Endothelial cell of umbilical vein (primary cell): ENCODE measurements around a stretch of chr21.

DNA sequence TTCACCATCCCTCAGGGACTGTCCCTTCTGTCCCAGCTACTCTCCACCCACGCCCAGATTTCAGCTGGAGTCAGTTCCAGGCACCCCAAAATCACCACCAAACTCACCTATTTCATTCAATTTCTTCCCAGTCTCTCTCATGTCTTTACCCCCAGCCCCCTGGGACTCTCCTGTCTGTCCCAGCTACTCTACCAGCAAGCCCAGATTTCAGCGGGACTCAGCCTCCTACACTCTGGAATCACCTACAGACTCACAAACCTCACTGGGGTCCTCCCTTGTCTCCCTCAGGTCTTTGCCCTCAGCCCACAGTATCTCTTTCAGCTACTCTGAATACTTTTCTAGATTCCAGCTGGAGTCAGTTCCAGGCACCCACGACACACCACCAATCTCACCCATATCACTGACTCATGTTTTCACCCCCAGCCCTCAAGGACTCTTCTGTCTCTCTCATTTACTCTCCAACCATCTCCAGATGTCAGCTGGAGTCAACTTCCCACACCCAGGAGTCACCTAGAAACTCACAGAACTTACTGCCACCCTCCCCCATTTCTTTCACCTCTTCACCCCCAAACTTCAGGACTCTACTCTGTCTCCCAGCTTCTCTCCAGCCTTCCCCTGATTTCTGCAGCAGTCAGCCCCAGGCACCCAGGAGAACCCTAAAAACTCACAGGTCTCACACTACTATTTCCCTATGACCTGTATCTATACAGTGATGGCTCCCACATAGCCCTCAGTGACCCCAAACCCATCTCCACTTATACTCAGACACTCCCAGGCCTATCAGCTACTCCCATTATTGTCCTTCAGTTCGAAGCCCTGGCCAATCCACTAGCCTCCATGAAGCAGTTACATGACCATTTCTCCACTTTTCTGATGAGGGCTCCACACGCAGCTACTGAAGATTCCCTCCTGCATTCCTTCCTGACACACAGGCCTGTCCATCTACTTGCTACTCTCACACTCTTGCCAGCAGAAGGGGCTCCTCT, 1529.2 kb upstream of the TPTE start:
- PRO-cap: no peak
CAGE:
- cytosol, long polyA minus RNA: no peak
- cytosol, long polyA plus RNA: no peak
- long polyA plus RNA: no peak
- nucleus, long polyA minus RNA: no peak
- nucleus, long polyA plus RNA: no peak

DNA sequence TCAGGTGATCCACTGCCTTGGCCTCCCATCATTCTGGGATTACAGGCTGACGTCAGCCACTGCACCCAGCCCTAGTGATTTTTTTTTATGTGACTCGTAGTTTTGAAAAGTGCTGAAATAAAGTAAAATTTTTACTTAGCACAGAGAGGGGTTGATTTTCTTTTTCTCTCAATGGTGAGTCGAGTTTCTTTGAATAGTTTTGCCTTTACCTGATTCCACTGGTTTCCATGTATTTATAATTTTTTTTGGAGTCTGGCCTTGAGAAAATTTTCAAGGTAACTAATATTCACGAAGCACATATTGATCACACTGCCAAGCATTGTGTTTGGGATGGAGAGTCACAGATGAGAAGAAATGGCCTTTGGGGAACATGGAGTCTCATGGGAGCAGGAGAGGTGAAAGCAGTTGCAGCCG, 799.4 kb upstream of the TPTE start:
- PRO-cap: no peak
CAGE:
- cytosol, long polyA minus RNA: no peak
- cytosol, long polyA plus RNA: no peak
- long polyA plus RNA: no peak
- nucleus, long polyA minus RNA: no peak
- nucleus, long polyA plus RNA: no peak

DNA sequence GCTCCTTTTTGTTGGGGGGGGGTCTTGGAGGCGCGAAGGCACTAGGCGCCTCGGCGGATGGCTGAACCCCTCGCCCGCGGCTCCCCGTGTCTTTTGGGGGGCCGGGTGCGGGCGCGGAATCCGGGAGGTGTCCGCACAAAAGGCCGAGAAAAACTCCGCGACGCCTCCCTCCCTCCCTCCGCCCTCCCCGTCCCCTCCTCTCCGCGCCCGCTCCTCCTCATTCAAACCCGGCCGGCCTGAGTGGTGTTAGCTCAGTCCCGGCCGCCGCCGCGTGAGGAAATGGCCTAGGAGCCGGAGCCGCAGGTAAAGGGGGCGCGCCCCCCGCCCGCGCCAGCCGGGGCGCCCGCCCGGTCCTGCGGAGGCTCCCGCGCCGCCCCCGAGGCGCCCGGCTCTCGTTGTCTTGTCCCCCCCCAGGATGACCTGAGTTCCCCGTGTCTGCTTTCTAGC, 382 bp downstream of the TPTE start:
- PRO-cap: no peak
CAGE:
- cytosol, long polyA minus RNA: no peak
- cytosol, long polyA plus RNA: no peak
- long polyA plus RNA: no peak
- nucleus, long polyA minus RNA: no peak
- nucleus, long polyA plus RNA: no peak

DNA sequence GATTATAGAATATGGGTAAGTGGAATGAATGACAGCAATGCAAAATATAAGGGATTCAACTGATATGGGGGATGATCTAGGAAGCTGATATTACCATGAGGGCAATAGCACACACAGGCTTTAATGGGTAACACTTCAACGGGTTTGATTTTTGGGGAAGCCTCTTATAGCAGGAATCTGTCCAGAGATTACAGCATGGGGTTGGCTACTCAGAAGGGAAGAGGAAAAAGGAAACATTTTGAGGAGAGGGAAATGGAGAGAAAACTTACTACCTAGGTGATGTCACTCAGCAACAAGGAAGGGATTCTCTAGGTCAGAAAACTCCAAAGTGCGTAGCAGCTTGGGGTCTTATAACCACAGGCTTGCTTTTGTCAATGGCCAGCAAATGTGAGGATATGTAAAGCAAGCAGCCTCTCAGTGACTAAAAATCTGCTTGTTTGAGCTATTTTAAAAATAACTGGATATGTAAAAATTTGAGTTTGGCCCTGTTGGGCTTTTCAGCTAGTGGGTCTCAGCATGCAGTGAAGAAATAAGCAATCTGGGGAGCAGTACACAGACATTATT, 162.3 kb downstream of the LIPI start:
- PRO-cap: no peak
CAGE:
- cytosol, long polyA minus RNA: no peak
- cytosol, long polyA plus RNA: no peak
- long polyA plus RNA: no peak
- nucleus, long polyA minus RNA: no peak
- nucleus, long polyA plus RNA: no peak

DNA sequence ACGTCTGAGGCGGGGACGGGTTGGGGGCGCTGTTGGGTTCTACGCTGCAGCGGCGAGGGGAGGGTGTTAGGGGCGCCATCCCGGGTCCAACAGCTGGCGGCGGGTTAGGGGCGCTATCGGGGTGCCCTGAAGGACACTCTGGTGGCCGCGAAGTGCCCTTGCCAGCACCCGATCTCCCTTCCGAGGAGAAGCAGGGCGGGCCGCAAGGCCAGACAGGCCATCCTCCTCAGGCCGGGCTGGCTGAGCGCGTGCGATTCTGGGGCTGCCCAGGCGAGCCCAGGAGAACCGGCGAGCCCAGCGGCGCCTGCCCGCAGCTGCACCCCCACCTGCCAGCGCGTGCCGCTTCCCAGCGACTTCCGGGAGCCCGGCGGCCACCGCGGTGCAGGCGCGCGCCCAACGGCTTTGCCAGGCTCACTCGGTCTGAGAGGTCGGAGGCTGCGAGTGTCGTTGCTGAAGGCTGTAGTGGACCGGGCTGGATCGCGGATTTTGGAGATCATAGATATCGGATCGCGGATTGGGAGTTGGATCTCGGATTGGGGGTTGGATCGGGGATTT, 147.0 kb downstream of the LIPI start:
- PRO-cap: no peak
CAGE:
- cytosol, long polyA minus RNA: no peak
- cytosol, long polyA plus RNA: no peak
- long polyA plus RNA: no peak
- nucleus, long polyA minus RNA: no peak
- nucleus, long polyA plus RNA: no peak

DNA sequence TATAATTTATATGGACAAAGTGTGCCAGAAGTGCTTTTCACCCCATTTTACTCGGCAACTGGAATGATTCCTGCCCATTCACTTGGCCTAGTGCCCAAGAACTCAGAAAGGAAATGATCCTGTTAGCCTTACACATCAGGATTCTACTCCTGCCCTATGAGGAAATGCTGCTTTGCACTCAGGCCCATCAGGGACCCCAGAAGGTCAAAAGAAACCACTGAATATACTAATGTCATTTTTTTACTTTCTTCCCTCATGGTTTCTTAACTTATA, 65.5 kb downstream of the SAMSN1 start:
- PRO-cap: no peak
CAGE:
- cytosol, long polyA minus RNA: no peak
- cytosol, long polyA plus RNA: no peak
- long polyA plus RNA: no peak
- nucleus, long polyA minus RNA: no peak
- nucleus, long polyA plus RNA: no peak

DNA sequence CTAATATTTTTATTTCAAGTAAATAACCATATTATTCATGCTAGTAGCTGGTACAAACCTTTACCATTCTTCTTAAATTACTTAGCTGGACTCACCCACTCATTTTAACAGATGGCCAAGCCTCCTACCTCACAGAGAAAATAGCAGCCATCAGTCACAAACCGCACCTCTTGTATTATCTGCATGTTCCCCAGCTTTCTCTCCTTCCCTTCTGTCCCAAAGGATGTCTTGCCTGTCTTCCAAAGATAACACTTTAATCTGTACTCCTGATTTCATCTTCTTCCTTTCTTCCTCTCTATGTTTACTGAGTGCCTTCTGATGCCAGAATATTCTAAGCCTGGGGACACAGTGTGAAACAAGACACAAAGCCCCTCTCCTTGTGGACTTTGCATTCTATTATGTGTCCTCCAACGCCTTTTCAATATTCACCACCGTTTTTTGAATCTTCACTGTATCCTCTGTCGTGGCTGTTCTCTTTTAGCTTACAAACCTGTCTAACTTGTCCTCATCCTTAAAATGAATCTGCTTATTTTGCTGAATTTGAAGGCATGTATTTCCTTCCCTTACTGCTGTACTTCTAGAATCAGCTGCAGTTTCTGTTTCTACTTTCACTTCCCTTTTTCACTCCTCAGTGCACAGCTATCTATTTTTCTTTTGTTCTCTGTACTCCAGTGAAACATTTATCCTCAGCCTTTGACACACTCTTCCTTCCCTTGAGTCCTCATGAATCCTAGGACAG, 216.8 kb upstream of the SAMSN1 start:
- PRO-cap: no peak
CAGE:
- cytosol, long polyA minus RNA: no peak
- cytosol, long polyA plus RNA: no peak
- long polyA plus RNA: no peak
- nucleus, long polyA minus RNA: no peak
- nucleus, long polyA plus RNA: no peak

DNA sequence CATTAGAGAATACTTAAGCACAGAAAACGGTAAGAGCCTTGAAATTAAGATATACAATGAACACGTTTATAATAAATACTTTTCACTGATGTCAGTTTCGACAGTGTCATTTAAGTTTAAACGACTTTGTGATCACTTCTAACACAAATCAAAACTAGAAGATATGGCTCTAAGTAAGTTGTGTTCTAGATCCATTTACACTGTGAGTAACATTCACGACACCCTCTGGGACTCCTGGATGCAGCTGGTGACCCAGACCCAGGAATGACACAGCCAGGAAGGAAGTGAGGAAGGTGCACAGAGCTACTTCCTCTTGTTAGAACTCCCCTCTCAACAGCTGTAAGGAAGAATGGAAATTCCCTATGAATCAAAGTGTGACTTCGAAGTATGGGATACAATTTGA, 185.5 kb downstream of the NRIP1 start:
- PRO-cap: no peak
CAGE:
- cytosol, long polyA minus RNA: no peak
- cytosol, long polyA plus RNA: no peak
- long polyA plus RNA: no peak
- nucleus, long polyA minus RNA: no peak
- nucleus, long polyA plus RNA: no peak

GRCh38 chr21:15643024-15643315, 86.8 kb upstream of the USP25 start:
- PRO-cap: no peak
CAGE:
- cytosol, long polyA minus RNA: no peak
- cytosol, long polyA plus RNA: no peak
- long polyA plus RNA: no peak
- nucleus, long polyA minus RNA: no peak
- nucleus, long polyA plus RNA: no peak

DNA sequence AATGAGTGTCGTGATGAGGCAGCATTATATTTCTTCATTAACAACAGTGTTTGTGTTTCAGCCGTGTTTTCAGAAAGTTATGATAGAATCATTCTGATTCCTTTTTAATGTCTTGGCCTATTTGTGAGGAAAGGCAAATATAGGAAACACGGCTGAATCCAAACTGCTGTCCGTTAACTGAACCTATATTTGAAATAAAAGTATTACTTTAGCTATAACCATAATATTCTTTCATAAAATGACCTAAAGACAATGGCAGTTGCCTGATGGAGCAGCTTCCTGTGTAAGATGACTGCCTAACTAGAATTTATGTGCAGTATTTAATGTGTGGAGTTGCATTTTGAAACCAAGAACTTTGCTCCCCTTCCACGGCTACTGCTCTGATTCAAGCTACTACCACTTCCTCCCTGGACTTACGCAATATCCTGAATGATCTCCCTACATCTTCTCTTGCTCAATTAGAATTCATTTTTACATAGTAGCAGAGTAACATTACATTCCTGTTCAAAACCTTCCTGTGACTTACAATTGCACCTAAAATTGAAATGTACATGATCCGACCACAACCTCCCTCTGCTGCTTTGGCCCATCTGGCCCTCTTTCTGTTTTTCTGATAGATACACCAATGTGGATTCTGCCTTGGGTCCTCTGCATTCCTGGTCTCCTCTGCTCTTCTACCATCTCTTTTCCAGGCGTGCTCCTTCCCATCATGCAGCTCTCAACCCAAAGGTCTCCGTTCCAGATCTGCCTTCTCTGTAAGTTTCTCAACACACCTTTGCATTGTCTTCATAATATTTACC, 47.6 kb upstream of the USP25 start:
- PRO-cap: bidirectional peak, plus-strand start at position 469 of the sequence, minus-strand start at position 294 of the sequence
CAGE:
- cytosol, long polyA minus RNA: no peak
- cytosol, long polyA plus RNA: no peak
- long polyA plus RNA: no peak
- nucleus, long polyA minus RNA: no peak
- nucleus, long polyA plus RNA: no peak

DNA sequence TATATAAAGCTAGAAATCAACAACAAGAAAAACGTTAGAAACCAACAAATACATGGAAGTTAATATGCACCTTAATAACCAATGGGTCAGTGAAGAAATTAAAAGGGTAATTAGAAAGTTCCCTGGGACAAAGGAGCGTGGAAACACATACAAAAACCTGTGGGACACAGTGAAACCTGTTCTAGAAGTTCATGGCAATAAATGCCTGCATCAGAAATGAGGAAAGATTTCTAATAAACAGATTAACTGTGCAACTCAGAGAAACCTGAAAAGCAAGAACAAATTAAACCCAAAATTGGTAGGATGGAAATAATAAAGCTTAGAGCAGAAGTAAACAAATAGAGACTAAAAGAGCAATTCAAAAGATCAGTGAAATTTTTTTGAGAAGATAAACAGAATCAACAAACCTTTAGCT, 55.7 kb downstream of the USP25 start:
- PRO-cap: no peak
CAGE:
- cytosol, long polyA minus RNA: no peak
- cytosol, long polyA plus RNA: no peak
- long polyA plus RNA: no peak
- nucleus, long polyA minus RNA: no peak
- nucleus, long polyA plus RNA: no peak

DNA sequence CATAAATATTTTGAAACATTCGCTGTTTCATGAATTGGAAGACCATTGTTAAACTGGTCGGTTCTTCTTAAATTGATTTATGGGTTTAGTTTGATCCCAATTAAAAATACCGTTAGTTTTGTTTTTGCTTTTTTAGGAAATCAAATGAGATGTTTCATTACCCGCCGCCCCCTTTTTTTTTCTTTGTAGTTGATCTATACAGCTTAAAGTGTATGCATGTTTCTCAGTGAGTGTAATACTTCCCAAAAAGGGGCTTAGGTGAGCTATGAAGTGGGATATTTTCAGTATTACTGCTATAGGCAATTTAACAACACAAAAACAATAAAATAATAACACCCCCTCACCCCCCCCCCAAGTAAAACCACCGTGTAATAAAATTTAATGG, 57.8 kb downstream of the USP25 start:
- PRO-cap: no peak
CAGE:
- cytosol, long polyA minus RNA: no peak
- cytosol, long polyA plus RNA: no peak
- long polyA plus RNA: no peak
- nucleus, long polyA minus RNA: no peak
- nucleus, long polyA plus RNA: no peak

DNA sequence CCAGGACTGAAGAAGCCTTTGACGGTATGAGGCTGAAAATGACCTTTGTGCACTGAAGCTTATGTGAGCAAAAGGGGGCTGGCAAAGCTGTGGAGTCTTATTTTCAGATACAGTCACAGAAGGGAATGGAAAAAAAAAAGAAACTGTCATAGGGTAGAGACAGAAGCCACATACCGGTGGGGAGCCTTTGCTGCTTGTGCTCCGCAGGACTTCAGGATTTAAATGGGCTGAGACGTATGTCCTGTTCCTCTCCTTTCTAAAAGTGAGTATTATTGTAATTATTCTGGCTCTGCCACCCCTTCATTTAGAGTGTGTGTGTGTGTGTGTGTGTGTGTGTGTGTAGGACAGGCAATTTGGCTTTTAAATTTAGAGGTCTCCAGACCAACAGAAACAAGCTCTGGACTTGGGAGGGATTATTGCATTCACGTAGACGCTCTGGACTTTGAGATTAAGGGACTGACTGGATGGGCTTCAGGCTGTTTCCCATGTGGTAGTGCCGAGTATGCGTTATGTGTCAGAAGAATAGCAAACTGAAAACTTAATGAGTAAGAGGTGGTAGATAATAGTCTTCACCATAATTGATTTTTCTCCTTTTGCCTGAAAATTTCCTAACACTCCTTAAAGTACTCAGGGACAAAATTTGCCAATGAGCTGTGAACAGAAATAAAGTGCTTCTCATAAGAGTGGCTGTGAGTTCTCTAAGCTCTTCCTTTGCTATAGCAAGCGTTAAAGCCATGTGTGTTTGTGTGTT, 281.9 kb downstream of the USP25 start:
- PRO-cap: no peak
CAGE:
- cytosol, long polyA minus RNA: no peak
- cytosol, long polyA plus RNA: no peak
- long polyA plus RNA: no peak
- nucleus, long polyA minus RNA: no peak
- nucleus, long polyA plus RNA: no peak

DNA sequence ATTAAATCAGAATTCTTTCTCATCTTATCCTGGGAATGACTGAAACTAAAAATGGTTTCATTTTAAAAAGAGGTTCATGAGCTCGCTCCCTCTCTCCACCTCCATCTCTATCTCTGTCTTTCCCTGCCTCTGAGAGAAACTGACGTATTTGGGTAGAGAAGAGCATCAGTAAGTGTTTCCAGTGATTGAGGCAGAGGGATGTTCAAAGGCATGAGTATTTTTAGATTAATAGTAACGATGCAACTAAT, 349.0 kb downstream of the USP25 start:
- PRO-cap: no peak
CAGE:
- cytosol, long polyA minus RNA: no peak
- cytosol, long polyA plus RNA: no peak
- long polyA plus RNA: no peak
- nucleus, long polyA minus RNA: no peak
- nucleus, long polyA plus RNA: no peak

- PRO-cap: no peak
CAGE:
- cytosol, long polyA minus RNA: no peak
- cytosol, long polyA plus RNA: no peak
- long polyA plus RNA: no peak
- nucleus, long polyA minus RNA: start-site peak on the minus strand at chr21:16308406-16308411, 10 reads
- nucleus, long polyA plus RNA: no peak
Measured at GRCh38 chr21:16308125-16308716, 578.4 kb downstream of the USP25 start.

- PRO-cap: no peak
CAGE:
- cytosol, long polyA minus RNA: no peak
- cytosol, long polyA plus RNA: no peak
- long polyA plus RNA: no peak
- nucleus, long polyA minus RNA: no peak
- nucleus, long polyA plus RNA: no peak
Measured at GRCh38 chr21:16710073-16710424, 802.8 kb upstream of the CXADR start.

GRCh38 chr21:17185730-17186097, 327.1 kb upstream of the CXADR start:
- PRO-cap: no peak
CAGE:
- cytosol, long polyA minus RNA: no peak
- cytosol, long polyA plus RNA: no peak
- long polyA plus RNA: no peak
- nucleus, long polyA minus RNA: no peak
- nucleus, long polyA plus RNA: no peak

- PRO-cap: no peak
CAGE:
- cytosol, long polyA minus RNA: no peak
- cytosol, long polyA plus RNA: no peak
- long polyA plus RNA: no peak
- nucleus, long polyA minus RNA: no peak
- nucleus, long polyA plus RNA: no peak
Measured at GRCh38 chr21:17451440-17452063, 61.3 kb upstream of the CXADR start.

DNA sequence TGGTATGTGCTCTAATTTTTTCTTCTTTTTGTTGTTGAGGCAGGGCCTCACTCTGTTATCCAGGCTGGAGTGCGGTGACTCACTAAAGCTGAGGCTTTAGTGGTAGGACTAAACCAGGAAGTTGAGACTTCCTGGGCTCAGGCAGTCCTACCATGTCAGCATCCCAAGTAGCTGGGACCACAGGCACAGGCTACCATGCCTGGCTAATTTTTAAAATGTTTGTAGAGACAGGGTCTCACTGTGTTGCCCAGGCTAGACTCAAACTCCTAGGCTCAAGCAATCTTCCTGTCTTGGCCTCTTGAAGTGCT, 46.6 kb upstream of the CXADR start:
- PRO-cap: no peak
CAGE:
- cytosol, long polyA minus RNA: no peak
- cytosol, long polyA plus RNA: no peak
- long polyA plus RNA: no peak
- nucleus, long polyA minus RNA: no peak
- nucleus, long polyA plus RNA: no peak

- PRO-cap: no peak
CAGE:
- cytosol, long polyA minus RNA: no peak
- cytosol, long polyA plus RNA: no peak
- long polyA plus RNA: no peak
- nucleus, long polyA minus RNA: no peak
- nucleus, long polyA plus RNA: no peak
Measured at GRCh38 chr21:17522781-17523102, 9.9 kb downstream of the CXADR start.